Osteoblast (primary cell): ENCODE measurements around the genes ROPN1B and SLC41A3.

DNA sequence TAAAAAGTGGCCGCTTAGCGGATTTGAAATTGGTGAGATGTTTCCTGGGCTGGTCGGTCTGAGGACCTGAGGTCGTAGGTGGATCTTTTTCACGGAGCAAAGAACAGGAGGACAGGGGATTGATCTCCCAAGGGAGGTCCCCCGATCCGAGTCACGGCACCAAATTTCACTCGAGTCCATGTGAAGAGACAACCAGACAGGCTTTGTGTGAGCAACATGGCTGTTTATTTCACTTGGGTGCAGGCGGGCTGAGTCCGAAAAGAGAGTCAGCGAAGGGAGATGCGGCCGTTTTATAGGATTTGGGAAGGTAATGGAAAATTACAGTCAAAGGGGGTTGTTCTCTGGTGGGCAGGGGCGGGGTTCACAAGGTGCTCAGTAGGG, 27.3 kb downstream of the UMPS start:
- CAGE, long polyA plus RNA = no peak
- RRBS = no CpG with 5 or more reads among the region's 15 CpGs

DNA sequence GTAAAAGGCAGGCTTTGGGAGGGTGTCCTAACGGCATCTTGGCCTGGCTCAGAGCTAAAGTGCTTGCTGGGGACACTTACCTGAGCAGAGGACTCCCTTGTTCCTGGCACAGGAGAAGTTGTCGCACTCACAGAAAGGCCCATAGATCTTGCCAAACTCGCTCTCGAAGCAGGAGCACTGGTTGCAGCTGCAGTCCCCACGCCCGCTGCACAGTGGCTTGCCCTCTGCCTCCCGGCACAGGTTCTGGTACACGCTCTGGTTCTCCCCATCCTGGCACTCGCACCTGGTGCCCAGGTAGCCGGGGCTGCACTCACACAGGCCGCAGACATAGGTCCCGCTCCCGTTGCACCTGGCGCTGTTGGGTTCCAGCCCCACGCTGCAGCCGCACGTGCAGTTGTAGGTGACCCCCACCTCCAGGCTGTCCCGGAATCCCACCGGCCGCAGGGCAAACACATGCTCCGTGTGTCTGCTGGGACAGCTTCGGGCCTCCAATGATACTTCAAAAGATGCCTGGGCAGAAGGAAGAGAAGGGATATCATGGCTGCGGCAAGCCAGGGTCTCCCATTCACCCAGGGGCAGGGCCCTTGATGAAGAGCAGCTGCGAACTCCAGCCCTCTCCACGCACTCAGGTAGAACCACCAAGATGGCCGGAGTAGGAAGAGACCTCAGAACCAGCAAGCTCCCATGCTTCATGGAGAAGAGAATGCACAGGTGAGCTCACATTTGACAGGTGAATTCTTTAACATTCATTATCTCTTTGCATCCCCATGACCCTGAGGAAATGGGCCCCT, 66.3 kb downstream of the UMPS start:
- CAGE, long polyA plus RNA = no peak
- RRBS = 98% methylated on average over 5 of the region's 26 CpGs

GRCh38 chr3:124808851-124809434, 78.2 kb downstream of the ITGB5 start:
- CAGE, long polyA plus RNA = no peak
- RRBS = no CpG with 5 or more reads among the region's 5 CpGs

DNA sequence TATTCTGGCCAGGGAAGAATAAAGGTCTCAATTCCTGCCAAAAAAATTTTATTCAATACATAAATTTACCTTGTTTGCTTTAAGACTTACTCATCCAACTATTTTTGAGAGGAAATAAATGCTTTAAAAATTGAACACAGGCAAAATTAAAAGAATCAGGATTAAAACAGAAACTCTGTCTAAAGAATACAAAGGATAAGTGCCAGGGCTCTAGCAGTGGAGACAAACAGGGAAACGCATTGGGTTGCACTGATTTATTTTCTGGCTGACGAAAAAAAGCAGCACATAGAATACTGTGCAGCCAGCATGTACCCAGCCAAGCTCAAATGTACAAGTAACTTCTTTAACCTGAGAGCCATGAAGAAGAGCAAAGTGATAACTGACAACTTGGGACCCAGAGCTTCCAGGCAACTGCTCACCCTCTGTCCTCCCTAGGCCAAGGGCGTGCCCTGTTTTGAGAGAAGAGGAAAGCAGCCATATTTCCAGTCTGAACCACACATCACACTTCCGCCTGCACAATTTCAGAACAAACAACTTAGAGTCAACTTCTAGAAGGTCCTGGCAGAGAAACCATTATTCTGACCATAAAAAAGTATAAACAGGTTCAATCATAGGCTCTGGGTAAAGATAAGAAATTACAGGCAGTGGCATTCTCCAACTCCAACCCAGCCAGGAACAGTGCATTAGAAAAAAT, 50.2 kb downstream of the ITGB5 start:
- CAGE, long polyA plus RNA = no peak
- RRBS = no CpG with 5 or more reads among the region's 4 CpGs

- CAGE, long polyA plus RNA = no peak
- RRBS = no CpG with 5 or more reads among the region's 8 CpGs
Observed at GRCh38 chr3:124841306-124841941, 45.7 kb downstream of the ITGB5 start.

GRCh38 chr3:124845264-124845967, 41.7 kb downstream of the ITGB5 start:
- CAGE, long polyA plus RNA = no peak
- RRBS = no CpG with 5 or more reads among the region's 9 CpGs

DNA sequence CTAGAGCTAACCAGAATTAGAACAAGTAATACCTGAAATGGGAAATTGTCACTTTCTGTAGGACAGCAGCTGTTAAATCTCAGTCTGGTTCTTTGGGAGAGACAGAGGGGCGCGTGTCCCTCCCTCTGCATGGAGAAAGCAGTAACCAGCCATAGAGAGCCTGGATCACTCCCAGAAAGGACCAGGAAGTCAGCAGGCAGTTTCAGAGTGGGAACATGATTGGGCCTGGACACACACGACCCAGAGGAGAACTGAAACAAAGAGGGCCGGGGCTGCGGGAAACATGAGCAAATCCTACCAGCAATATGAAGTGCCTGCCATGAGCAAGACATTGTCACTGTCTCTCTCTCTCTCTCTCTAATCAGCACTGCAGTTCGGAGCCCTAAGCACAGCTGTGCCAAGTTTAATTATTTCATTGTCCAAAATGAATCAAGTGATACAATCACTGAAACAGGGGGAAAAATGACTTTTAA, 17.7 kb downstream of the MUC13 start:
- CAGE, long polyA plus RNA = no peak
- RRBS = no CpG with 5 or more reads among the region's 6 CpGs

DNA sequence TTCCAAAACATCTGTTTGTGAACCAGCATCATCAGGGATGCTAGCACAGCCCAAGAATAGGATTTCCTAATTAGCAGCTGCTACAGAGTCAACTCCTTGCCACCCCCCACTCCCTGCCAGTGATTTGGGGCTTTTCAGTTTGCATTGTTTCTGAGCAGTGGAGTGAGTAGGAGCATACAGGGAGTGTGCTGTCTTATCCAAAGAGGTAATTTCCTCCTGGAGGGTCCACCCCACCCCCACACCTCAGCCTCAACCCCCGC, 16.6 kb downstream of the HEG1 start:
- CAGE, long polyA plus RNA = no peak
- RRBS = no CpG with 5 or more reads among the region's 1 CpG

- CAGE, long polyA plus RNA = no peak
- RRBS = no CpG with 5 or more reads among the region's 17 CpGs
Observed at GRCh38 chr3:125039488-125040523, 16.0 kb downstream of the HEG1 start.

GRCh38 chr3:125060953-125061954, 5.5 kb upstream of the HEG1 start:
- CAGE, long polyA plus RNA = no peak
- RRBS = no CpG with 5 or more reads among the region's 9 CpGs

GRCh38 chr3:125219189-125219996, 6.8 kb upstream of the SLC12A8 start:
- CAGE, long polyA plus RNA = no peak
- RRBS = no CpG with 5 or more reads among the region's 9 CpGs

GRCh38 chr3:125303201-125303567, 71.9 kb downstream of the ZNF148 start:
- CAGE, long polyA plus RNA = no peak
- RRBS = no CpG with 5 or more reads among the region's 5 CpGs

GRCh38 chr3:125547348-125547782, 27.4 kb upstream of the SNX4 start:
- CAGE, long polyA plus RNA = no peak
- RRBS = no CpG with 5 or more reads among the region's 2 CpGs

GRCh38 chr3:125602714-125602999, 7.4 kb upstream of the OSBPL11 start:
- CAGE, long polyA plus RNA = no peak
- RRBS = no CpG with 5 or more reads among the region's 1 CpG

GRCh38 chr3:125766358-125767010, 171.2 kb upstream of the OSBPL11 start:
- CAGE, long polyA plus RNA = no peak
- RRBS = 4% methylated on average over 5 of the region's 72 CpGs

- CAGE, long polyA plus RNA = no peak
- RRBS = no CpG with 5 or more reads among the region's 38 CpGs
Observed at GRCh38 chr3:125968915-125969349, at the start of gene ROPN1B. Gene ROPN1B (plus strand): TSS chr3:125969178.

DNA sequence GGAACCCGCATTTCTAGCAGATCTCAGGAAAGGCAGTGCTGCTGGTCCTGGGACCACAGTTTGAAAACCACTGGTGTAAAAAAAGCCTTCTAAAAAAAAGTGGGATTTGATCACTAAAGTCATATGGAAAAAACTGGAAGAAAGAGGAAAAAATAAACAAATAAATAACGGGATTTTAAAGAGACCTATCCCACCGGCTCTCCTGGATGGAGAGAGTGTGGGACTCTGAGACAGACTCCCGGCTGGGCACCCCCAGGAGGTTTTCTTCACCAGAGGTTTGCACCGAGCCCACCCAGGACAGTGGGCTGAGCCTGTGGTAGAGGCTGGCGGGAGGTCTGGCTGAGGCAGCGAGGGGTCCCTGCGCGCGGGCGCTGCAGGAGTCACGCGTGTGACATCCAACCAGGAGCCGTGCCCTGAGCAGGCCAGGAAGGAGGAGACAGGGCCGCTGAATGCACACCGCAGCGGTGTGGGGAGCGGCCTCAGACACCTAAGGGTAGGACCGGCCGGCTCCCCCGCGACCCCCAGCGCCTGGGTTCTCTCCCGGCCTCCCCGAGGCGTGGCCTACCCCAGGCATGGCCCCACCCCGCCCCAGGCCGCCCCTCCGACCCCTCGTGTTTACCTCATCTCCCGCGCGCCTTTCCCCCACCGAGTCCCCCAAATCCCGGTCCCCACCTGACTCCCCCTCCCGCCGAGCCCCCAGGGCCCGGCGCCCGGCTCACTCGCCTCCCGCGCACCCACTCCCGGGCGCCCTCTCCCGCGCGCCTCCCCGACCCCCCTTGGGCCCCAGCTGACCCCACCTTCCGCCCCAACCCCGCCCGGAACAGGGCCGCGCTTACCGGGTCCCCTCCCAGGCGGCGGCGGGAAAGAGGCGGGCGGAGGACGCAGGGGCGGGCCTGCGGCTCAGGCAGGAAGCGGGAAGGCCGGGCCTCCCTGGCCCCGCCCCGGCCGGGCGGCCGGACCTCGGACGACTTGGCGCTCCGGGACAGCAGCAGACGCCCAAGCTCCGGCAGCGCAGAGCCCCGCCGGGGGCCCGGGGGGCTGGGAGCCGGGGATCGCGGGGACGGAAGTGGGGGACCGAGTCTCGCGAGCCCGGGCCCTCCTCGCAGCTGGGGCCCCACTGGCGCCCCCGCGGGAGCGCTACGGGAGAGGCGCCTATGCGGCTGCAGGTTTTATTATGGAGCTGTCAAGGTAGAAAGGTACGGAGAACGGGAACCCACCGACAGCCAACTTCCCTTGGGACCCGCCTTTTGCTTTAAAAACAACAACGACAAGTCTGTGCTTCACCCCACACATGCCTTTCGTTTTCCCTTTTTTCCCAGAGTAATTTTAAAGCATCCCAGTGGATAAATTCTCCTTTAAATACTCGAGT, at the start of gene SLC41A3:
Gene SLC41A3 (minus strand): TSS at position 868 of the 1,369 bp plus-strand sequence.
- CAGE, long polyA plus RNA = start-site peak on the minus strand centred at position 757 of the sequence, 43 bp wide, 86 and 39 reads in 2 replicates; start-site peak on the minus strand centred at position 861 of the sequence, 28 bp wide, 1,389 and 739 reads in 2 replicates
- RRBS = 2% methylated on average over 39 of the region's 103 CpGs

DNA sequence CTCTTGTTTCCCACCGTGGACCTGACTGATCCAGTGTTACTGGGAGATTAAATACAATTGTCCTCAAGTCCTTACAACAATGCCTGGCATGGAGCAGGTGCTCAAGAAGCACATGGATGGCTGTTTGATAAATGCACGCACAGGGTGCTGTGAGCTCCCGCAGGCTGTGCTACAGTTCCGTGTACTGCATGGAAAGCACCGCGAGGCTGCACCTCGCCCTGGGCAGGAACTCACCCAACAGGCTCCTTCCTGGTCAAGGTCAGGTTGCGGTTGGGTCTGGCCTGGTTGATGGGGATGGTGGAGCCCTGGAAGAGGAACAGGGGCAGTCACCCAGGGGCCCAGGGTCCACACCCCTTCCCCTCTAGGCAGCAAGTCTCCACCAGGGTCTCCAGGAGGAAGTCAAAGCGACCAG, 46.1 kb upstream of the SLC41A3 start:
- CAGE, long polyA plus RNA = no peak
- RRBS = no CpG with 5 or more reads among the region's 9 CpGs

DNA sequence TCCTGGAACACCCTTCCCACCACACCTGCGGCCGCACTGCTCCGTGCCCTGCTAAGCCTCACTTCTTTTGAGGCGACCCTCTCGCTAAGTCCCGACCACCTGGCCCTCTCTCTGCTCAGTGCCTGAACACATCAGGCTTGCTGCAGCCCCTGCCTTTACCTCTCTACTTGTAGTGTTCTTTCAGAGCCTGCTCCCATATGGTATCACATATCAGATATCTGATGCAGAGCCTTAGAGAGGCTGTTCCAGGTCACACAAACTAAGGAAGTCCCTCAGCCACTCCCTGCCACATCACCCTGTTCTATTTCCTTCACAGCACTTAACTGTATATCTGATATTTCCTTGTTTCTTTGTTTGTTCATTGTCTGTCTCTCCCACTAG, 913 bp upstream of the ALDH1L1 start:
- CAGE, long polyA plus RNA = no peak
- RRBS = no CpG with 5 or more reads among the region's 6 CpGs

DNA sequence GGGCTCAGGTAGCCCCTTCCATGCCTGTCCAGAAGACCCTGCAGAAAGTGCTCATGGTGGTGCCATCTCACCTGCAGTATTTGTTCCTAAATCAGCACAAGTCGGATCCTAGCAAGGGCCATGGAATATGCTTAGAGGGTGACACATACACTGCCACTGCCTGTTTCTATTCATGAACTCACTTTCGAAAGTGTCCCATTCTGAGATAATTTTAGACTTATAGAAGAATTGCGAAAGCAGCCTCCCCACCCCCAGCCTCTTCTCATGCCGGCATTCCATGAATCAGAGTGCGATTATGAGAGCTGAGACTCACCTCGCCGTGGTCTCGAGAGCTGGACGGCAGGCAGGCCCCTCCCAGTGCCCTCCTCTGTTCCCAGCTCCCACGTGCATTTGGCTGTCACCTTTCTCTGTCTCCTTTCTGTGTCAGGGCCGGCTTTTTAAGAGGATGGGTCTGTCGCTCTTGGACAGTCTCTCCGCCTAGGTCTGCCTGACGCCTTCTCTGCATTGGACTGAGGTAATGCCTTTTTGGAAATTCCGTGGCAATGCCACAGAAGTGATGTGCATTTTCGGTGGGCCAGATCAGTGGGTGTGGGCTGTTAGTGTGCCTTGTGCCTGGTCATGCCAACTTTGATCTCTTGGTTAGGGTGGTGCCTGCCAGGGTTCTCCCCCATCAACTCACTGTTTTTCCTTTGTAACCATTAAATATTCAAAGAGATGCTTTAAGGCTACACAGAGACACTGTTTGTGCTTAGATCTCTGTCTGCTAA, 63.4 kb downstream of the KLF15 start:
- CAGE, long polyA plus RNA = no peak
- RRBS = no CpG with 5 or more reads among the region's 16 CpGs